Right common carotid artery plus branches (tissue), 1 donor: ENCODE results near the genes MGAT1 and OR2V1.

DNA sequence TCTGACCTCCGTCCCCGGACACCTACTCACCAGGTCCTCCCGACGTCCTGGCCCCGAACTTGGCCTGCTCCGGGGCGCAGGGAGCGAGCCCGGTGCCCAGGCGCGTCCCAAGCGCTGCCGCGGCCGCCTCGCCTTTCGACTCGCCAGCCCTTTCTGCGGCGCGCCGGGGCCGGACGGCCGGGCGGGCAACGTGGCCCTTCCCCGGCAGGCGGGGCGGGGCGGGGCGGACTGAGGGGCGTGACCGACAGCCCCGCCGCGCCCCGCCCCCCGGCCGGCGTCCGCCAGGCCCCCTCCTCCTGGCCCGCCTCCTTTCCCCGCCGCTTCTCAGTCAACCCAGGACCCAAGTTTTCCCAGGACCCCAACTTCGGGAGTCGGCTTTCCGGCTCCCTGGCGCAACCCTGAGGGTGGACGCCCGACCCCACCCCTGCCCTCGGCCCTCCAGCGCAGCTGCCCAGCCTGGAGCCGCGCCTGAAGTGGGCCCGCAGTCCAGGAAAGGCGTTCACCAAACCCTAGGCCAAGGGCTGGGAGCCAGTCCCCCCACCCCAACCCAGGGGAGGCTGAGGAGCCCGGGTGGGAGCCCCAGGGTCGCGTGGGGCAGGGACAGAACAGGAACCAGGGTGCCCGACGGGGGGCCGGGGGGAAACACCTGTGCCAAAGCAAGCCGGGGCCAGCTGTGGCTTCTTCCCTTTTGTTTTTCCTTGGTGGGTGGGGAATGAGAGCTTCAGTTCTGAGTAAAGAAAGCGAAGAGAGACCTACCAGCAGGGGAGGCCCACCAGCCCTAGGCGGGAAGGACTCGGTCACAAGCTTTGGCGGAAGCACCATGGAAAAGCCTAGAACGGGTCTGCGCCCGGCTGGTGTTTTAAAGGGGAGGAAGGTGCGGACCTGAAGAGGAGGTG, at the start of gene MGAT1:
TSS of gene MGAT1 (minus strand) at position 157 of the 896 bp plus-strand sequence.
- PRO-cap = bidirectional peak, plus-strand start at position 318 of the sequence, minus-strand start at position 155 of the sequence

GRCh38 chr5:180820683-180821427, 18.2 kb upstream of the MGAT1 start:
- PRO-cap = unidirectional peak, minus-strand start at chr5:180821024; unidirectional peak, minus-strand start at chr5:180821125

GRCh38 chr5:180866247-180867005, 5.3 kb upstream of the ZFP62 start:
- PRO-cap = no peak

- PRO-cap = no peak
These were observed 13.1 kb upstream of the BTNL8 start for GRCh38 chr5:180885767-180886445.

DNA sequence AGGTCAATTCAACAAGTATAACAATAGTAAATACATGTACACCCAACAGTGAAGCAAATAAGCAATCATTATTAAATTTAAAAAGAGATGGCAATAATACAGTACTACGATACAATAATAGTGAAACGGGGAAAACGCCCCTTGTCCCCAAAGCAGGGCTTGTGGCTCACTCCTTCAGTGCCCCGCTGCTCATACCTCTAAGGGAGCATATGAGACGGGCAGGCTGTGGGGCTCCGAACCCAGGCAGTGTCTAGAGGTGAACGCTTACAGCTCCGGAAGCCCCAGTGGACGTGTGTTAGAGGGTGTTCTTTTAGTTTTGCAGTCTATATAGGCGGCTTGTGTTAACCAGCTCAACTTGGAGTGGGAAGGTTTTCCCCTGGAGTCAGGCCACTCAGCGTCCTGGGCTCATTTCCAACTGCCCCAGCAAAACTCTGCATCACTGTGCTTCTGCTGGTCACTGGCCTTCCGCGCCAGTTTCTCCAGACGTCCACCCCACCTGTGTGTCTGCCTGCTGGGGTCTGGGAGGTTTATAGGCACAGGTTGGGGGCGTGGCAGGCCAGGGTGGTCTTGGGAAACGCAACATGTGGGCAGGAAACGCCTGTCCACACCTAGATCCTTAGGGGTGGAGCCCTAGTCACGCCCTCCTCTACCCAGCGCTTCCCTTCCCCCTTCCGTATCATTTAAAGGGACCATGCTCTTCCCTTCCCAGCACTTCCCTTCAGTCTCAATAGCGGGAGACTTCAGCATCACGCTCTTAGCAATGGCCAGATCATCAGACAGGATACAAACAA, 12.2 kb upstream of the BTNL9 start:
- PRO-cap = unidirectional peak, minus-strand start at position 502 of the sequence

DNA sequence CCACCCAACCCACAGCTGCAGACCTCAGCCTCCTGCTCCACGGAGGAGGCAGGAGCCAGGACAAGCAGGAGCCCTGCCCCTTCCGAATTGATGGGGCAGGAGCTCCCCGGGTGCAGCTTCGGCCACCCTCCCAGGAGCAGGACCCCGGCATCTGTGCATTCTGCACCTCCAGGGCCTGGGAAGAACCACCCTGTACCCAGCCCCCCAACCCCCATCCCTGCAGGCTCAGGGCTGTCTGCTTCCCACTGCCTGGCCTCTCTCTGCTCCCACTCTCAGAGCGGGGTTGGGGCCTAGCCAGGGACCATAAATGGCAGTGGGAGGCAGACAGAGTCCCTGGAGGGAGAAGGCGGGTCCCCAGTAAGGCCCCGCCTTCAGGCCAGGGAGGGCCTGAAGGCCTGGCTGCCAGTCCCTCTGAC, 2.9 kb upstream of the BTNL9 start:
- PRO-cap = no peak

- PRO-cap = no peak
These were observed 32.8 kb downstream of the OR2V1 start for GRCh38 chr5:181098199-181098573.

GRCh38 chr5:181131016-181131276, at the start of gene OR2V1:
TSS of gene OR2V1 (minus strand) at chr5:181131169.
- PRO-cap = no peak

DNA sequence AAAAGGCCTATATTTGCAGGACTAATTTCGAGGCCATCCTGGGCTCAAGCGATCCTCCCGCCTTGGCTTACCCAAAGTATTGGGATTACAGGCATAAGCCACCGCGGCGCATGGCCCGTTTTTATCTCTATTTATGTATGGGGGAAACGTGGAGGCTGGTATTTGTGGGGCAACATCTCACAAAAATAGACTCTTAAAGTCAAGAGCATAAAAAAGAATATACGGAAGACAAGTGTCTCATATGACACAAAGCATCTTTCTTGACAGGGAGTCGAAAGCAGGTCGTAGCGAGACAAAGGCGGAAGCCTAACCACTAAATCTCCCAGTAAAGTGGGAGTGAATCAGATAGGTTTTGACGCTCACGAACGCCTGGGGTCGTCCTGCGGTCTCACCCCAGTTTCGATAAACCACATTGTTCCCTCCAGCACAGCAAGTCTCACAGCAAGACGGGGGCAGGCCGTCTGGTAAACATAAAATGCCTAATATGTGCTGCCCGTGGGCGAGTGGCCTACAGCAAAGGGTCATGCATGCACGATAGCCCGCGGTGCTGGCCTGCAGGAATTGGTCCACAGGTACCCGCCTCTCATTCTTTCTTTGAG, 1.8 kb upstream of the TRIM41 start:
- PRO-cap = no peak

DNA sequence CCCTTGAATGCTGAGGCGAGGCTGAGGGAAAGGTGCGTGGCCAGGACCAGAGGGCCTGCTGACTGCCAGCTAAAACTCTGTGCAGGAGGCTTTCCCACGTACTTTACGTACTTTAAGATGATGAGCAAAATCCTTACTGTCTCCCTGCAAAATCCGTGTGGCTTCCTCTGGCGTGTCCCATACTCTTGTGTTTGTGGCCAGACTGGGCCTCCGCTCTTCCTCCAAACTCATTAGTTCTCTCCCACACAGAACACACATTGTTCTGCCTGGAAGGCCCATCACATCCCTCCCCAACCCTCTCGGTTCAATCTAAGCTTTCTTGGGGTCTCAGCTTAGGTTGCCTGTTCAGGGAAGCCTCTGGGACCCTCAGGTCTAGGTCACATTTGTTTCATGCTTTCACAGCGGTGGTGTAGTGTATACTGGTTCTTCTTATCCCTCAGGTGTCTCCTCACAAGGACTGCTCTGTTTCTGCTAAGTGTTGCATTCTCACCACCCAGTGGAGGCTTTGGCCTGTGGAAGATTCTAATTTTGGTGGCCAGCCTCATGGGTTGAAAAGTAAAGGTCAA, 4.3 kb upstream of the RACK1 start:
- PRO-cap = unidirectional peak, minus-strand start at position 187 of the sequence

DNA sequence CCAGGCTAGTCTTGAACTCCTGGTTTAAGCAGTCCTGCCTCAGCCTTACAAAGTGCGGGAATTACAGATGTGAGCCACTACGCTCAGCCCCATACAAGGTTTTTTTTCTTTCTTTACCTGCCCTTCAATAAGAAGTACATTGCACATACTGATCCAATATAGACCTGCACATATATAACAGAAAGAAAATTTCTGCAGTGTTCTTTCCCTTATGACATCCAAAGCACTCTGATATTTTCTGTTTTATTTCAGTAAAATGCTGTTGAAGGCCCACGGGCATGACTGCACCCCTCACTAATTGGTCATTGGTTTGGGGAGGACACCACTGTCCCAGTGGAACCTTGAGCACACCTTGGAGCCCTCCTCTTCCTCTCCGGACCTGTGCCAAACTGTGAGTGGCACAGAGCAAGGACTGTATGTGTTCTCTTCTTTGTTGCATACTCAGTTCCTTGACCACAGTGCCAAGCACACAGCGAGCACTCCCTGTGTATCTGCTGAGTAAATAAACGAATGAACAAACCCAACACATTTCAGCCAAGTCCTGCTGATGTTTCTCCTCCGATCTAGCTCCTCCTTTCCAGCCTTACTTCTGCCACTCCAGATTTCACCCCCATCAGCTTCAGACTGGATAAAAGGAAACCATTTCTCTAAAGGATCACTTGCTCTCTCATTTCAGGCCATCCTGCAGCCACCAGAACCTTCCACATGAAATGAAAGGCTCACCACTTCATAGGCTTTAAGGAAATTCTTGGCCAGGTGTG, 2.6 kb upstream of the TRIM52 start:
- PRO-cap = no peak